Measurements from ENCODE around the genes RASD1, LLGL1 and TOP3A.

DNA sequence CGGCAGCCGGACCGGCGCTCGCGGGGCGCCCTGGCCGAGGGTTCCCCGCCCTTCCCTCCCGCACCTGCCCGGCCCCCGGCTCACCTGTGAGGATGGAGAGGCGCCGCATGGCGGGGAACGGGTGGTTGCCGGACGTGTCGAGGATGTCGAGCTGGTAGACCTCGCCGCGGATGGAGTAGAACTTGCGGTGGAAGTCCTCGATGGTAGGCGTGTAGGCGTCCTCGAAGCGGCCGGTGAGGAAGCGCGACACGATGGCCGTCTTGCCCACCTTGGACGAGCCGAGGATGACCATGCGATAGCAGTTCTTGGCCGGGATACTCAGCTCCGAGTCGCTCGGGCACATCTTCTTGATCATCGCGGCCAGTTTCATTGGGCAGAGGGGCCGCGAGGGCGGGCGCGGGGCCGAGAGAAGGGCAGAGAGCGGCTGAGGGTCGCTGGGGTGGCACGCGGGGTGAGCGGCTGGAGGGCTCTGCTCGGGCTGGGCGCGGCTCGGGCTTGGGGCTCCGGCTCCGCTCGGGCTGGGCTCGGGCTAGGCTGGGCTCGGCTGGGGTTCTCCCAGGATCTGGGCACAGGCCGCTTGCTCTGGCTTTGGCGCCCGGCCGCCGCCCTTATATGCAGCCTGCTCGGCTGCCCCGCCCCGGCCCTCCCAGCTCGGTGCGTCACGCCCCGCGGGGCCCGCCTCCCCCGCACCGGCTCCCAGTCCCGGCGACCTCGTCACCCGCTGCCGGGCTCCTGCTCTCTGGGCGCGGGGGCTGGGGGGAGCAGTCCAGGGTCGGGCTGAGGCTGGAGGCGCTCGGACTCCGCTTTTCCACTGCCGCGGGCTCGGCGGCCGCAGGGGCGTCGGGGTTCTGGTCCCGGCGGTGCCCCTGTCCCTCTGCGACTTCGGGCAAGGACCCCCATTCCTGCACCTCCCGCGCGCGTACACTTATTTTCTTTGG lies at the start of gene RASD1:
Gene RASD1 (minus strand): TSS at position 584 of the 938 bp plus-strand sequence.
- PRO-cap, result bidirectional peak, plus-strand start at position 764 of the sequence, minus-strand start at position 584 of the sequence
CAGE:
- cytosol, long polyA minus RNA, result no peak
- cytosol, long polyA plus RNA, result start-site peak on the minus strand centred at position 585 of the sequence, 7 bp wide, 92 and 96 reads in 2 replicates
- long polyA plus RNA, result no peak
- nucleus, long polyA minus RNA, result start-site peak on the minus strand centred at position 585 of the sequence, 7 bp wide, 35 reads
- nucleus, long polyA plus RNA, result start-site peak on the minus strand centred at position 586 of the sequence, 6 bp wide, 82 and 91 reads in 2 replicates

DNA sequence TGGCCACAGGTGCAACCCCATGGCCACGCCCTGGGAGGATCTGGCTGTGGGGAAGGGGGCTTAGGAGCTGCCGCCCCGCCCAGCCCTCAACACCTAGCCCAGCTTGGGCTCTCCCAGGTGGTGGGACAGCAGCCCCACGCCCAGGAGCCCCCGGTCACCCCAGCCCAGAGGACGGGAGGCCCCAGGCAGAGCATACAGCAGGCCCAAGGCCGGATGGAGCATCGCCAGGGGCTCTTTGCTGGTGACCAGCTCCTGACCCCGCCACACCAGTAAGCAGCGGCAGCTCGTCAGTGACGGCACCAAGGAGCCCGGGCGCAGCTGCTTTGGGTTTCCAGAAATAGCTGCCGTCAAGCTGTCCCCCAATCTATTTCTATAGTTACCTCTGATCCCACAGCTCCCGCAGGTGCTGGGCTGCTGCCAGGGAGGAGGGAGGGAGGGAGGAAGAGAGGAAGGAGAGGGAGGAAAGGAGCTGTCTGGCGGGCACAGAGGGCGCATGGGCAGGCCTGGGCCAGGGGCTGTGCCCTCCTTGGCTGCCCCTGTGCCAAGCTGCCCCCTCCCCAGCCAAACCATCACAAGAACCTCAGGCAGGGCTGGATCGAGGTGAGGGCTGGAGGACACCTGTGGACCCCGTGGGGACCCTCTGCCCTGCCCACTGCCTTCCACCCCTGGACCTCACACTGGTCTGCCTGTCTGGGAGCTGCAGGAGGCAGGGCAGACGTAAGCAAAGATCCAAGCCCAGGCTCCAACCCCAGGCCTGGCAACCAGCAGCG lies 10.8 kb upstream of the RASD1 start:
- PRO-cap, result no peak
CAGE:
- cytosol, long polyA minus RNA, result no peak
- cytosol, long polyA plus RNA, result no peak
- long polyA plus RNA, result no peak
- nucleus, long polyA minus RNA, result no peak
- nucleus, long polyA plus RNA, result no peak

DNA sequence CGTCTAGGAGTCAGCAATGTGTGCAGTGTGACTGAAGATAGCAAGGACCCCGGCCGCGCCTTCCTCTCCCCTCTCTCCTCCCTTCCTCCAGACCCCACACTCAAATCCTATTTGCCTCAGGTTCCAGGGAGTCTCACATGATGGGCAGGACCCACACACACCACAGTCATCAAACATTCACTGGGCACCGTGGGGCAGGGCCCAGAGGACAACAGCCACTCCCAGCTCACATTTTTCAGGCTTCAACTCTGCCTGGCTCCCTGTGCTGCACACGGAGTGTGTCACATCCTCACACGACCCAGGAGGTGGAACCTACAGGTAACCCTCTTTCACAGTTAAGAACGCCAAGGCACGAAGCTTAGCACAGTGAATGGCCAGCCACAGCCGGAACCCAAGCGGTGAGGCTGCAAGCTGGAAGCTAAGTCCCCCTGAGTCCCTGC lies 30.5 kb downstream of the PEMT start:
- PRO-cap, result no peak
CAGE:
- cytosol, long polyA minus RNA, result no peak
- cytosol, long polyA plus RNA, result no peak
- long polyA plus RNA, result no peak
- nucleus, long polyA minus RNA, result no peak
- nucleus, long polyA plus RNA, result no peak

GRCh38 chr17:17568670-17569130 lies 22.8 kb downstream of the PEMT start:
- PRO-cap, result no peak
CAGE:
- cytosol, long polyA minus RNA, result no peak
- cytosol, long polyA plus RNA, result no peak
- long polyA plus RNA, result no peak
- nucleus, long polyA minus RNA, result no peak
- nucleus, long polyA plus RNA, result no peak

- PRO-cap, result no peak
CAGE:
- cytosol, long polyA minus RNA, result no peak
- cytosol, long polyA plus RNA, result no peak
- long polyA plus RNA, result no peak
- nucleus, long polyA minus RNA, result no peak
- nucleus, long polyA plus RNA, result no peak
Observed at GRCh38 chr17:17690332-17690703, 9.1 kb downstream of the RAI1 start.

DNA sequence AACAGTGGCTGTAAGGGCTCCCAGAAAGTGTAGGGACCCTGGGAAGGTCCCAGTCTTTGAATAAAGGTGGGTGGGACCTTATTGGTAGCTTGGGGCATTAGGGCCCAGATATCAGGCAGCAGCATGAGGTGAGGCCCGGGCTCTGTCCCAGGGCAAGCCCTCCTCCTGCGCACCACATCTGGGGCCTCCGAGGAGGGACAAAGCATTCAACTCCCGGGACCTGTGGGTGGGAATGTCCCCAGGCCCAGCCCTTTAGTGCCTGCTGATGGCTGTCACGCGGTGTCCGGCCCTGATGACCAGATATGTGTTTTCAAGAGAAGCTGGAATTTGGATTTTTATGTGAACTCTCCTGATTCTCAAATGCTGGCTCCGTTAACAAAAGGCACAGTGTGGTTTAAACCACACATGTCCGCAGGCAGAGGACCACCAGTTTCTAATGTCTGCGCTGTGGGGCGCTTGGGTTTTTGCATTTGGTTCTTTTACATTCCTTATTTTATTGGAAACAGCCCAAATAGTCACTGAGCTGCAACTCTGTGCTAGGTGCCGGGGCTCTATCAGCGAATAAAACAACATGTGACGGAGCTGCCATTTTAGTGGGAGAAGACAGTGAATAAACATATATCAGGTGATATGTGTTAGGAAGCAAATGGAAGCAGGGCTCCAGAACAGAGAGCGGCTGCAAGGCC lies 30.5 kb downstream of the RAI1 start:
- PRO-cap, result no peak
CAGE:
- cytosol, long polyA minus RNA, result no peak
- cytosol, long polyA plus RNA, result no peak
- long polyA plus RNA, result no peak
- nucleus, long polyA minus RNA, result no peak
- nucleus, long polyA plus RNA, result no peak

DNA sequence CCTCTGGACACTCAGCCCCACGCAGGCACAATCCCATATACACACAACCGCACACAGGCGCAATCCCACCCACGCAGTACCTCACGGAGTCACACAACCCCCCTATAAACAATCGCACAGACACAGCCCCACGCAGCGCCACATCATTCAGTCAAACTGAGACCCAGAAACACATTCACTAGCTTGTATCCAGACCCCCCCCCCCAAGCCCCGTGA lies 41.8 kb downstream of the RAI1 start:
- PRO-cap, result no peak
CAGE:
- cytosol, long polyA minus RNA, result no peak
- cytosol, long polyA plus RNA, result no peak
- long polyA plus RNA, result no peak
- nucleus, long polyA minus RNA, result no peak
- nucleus, long polyA plus RNA, result no peak

- PRO-cap, result no peak
CAGE:
- cytosol, long polyA minus RNA, result no peak
- cytosol, long polyA plus RNA, result no peak
- long polyA plus RNA, result no peak
- nucleus, long polyA minus RNA, result no peak
- nucleus, long polyA plus RNA, result no peak
Observed at GRCh38 chr17:17749767-17750415, 68.6 kb downstream of the RAI1 start.

GRCh38 chr17:17752109-17753247 lies 71.2 kb downstream of the RAI1 start:
- PRO-cap, result bidirectional peak, plus-strand start at chr17:17752509, minus-strand start at chr17:17752186; unidirectional peak, plus-strand start at chr17:17752634
CAGE:
- cytosol, long polyA minus RNA, result no peak
- cytosol, long polyA plus RNA, result no peak
- long polyA plus RNA, result no peak
- nucleus, long polyA minus RNA, result no peak
- nucleus, long polyA plus RNA, result no peak

- PRO-cap, result no peak
CAGE:
- cytosol, long polyA minus RNA, result no peak
- cytosol, long polyA plus RNA, result no peak
- long polyA plus RNA, result no peak
- nucleus, long polyA minus RNA, result no peak
- nucleus, long polyA plus RNA, result no peak
Observed at GRCh38 chr17:17761566-17762207, 75.1 kb downstream of the SREBF1 start.

DNA sequence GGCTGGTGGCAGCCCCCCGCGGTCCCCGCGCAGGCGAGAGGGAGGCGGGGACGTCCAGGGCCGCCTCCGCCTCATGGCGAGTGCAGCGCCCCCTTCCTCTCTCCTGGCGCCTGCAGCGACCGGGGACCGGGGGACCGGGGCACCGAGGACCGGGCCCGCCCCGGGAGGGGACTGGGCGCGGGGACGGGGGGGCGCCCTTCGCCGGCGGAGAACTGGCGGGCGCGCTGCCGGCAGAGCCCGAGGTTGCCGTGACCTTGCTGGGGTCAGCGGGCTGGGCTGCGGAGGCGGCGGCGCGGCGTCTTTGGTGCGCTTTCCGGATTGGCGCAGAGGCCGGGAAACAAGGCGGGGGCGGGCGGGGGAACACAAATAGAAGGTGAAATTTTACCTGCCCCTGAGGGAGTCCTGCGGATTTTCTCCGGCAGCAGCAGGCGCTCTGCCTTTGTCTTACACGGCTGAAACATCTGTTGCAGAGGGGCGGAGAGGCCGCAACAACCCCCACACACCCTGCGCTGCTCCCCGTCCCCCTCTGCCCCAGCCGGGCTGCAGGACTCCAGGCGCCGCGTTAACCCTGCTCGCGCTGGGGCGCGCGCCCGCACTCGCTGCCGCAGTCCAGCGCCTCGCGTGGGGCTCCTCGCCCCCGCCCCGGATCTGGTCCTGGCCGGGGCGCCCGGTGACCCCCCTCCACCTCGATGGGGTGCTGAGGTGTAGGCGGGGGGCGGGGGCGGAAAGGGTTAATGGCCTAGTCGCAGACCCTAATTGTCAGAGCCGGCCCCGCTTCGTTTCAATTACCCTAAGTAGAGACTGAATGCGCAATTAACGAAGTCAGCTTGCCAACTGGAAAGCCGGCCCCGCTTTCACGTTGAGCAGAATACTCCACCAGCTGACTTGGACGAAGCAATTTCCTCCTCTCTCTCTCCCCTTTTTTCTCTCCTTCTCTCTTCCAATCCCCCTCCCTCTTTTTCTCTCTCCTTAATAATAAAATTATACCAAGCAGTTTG lies 53.4 kb downstream of the SREBF1 start:
- PRO-cap, result no peak
CAGE:
- cytosol, long polyA minus RNA, result no peak
- cytosol, long polyA plus RNA, result no peak
- long polyA plus RNA, result no peak
- nucleus, long polyA minus RNA, result no peak
- nucleus, long polyA plus RNA, result no peak

GRCh38 chr17:17815617-17816051 lies 21.2 kb downstream of the SREBF1 start:
- PRO-cap, result no peak
CAGE:
- cytosol, long polyA minus RNA, result no peak
- cytosol, long polyA plus RNA, result no peak
- long polyA plus RNA, result no peak
- nucleus, long polyA minus RNA, result no peak
- nucleus, long polyA plus RNA, result no peak

GRCh38 chr17:17827227-17827795 lies 9.5 kb downstream of the SREBF1 start:
- PRO-cap, result no peak
CAGE:
- cytosol, long polyA minus RNA, result no peak
- cytosol, long polyA plus RNA, result no peak
- long polyA plus RNA, result no peak
- nucleus, long polyA minus RNA, result no peak
- nucleus, long polyA plus RNA, result no peak

- PRO-cap, result unidirectional peak, plus-strand start at chr17:17928879
CAGE:
- cytosol, long polyA minus RNA, result no peak
- cytosol, long polyA plus RNA, result no peak
- long polyA plus RNA, result no peak
- nucleus, long polyA minus RNA, result no peak
- nucleus, long polyA plus RNA, result no peak
Observed at GRCh38 chr17:17928767-17929361, 43.3 kb downstream of the TOM1L2 start.

DNA sequence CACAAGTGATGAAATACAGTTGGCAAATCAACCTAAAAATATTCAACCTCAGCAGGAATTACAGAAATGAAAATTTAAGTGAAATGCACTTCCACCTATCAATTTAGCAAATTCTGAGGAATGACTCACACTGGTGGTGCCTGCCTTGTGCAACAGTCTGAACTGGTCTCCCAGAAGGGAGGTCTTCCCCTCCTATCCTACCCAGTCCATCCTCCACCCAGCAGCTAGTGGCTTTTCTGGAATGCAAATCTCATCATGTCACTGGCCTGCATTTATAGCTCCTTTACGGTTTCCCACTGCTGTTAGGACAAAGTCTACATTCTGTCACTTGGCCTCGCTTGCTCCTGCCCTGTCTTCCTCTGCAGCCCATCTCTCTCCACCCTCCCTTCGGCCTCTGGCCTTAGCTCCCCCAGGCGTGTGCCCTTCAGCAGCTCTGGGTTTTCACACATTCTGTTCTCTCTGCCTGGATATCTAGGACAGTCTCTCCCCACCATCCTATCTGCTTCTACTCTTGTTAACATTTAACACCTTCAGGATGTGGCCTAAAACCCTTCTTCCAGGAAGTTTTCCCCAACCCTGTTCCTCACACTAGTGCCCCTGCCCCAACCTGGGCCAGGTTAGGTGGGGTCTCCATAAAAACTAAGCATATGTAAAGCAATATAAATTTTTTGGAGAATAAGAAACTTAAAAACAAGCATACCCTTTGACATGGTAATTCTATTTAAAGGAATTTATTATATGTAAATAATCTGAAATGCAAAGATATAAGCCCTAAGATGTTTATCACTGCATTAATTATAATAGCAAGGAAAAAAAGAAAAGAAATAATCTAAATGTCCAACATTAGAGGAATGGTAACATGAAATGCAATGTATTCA lies 36.2 kb downstream of the TOM1L2 start:
- PRO-cap, result no peak
CAGE:
- cytosol, long polyA minus RNA, result no peak
- cytosol, long polyA plus RNA, result no peak
- long polyA plus RNA, result no peak
- nucleus, long polyA minus RNA, result no peak
- nucleus, long polyA plus RNA, result no peak

DNA sequence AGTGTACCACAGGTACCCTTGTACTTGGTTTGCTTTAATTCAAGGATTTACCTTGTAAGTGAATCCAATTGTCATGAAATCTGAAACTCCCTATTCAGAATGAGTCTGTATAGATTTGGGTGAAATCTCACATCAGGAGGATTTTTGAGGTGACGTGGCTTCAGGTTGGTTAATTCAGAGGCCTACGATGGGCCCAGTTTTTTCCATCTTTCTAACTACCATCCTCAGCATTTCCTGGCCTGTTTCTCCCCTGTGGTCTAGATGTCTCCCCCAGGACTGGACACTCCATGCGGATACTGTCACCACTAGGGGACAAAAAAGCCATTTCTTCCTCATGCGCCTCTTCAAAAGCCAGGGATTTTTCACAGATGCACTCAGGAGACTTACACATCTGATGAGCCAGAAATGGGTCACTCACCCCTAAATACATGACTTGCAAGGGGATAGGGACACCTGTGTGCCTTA lies 4.7 kb downstream of the GID4 start:
- PRO-cap, result no peak
CAGE:
- cytosol, long polyA minus RNA, result no peak
- cytosol, long polyA plus RNA, result no peak
- long polyA plus RNA, result no peak
- nucleus, long polyA minus RNA, result no peak
- nucleus, long polyA plus RNA, result no peak

DNA sequence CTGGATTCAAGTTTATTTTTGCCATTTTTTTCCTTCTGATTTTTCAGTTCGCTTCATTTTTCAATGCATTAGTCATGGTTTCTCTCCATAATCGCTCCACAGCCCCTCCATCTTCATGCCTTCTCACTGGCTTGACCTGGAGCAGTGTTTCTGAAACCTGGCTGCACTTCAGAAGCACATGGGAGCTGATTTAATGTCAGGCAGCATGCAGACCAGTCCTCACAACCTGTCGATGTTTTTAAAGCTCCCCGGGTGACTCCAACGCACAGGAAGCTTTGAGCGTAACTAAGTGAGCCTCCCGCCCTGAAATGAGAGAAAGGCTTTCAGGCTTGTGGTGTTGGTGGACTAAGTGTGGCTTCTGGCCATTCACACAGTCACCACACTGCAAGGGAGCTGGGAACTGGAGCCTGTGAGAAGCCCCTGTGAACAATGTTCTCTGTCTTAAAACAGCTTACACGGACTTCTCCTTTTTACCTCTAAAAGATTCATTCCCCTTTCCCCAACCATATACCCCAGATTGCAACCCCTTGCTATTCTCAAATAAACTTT lies 16.8 kb upstream of the DRG2 start:
- PRO-cap, result no peak
CAGE:
- cytosol, long polyA minus RNA, result no peak
- cytosol, long polyA plus RNA, result no peak
- long polyA plus RNA, result no peak
- nucleus, long polyA minus RNA, result no peak
- nucleus, long polyA plus RNA, result no peak

- PRO-cap, result no peak
CAGE:
- cytosol, long polyA minus RNA, result no peak
- cytosol, long polyA plus RNA, result no peak
- long polyA plus RNA, result no peak
- nucleus, long polyA minus RNA, result no peak
- nucleus, long polyA plus RNA, result no peak
Observed at GRCh38 chr17:18101653-18102462, 6.7 kb upstream of the MYO15A start.

DNA sequence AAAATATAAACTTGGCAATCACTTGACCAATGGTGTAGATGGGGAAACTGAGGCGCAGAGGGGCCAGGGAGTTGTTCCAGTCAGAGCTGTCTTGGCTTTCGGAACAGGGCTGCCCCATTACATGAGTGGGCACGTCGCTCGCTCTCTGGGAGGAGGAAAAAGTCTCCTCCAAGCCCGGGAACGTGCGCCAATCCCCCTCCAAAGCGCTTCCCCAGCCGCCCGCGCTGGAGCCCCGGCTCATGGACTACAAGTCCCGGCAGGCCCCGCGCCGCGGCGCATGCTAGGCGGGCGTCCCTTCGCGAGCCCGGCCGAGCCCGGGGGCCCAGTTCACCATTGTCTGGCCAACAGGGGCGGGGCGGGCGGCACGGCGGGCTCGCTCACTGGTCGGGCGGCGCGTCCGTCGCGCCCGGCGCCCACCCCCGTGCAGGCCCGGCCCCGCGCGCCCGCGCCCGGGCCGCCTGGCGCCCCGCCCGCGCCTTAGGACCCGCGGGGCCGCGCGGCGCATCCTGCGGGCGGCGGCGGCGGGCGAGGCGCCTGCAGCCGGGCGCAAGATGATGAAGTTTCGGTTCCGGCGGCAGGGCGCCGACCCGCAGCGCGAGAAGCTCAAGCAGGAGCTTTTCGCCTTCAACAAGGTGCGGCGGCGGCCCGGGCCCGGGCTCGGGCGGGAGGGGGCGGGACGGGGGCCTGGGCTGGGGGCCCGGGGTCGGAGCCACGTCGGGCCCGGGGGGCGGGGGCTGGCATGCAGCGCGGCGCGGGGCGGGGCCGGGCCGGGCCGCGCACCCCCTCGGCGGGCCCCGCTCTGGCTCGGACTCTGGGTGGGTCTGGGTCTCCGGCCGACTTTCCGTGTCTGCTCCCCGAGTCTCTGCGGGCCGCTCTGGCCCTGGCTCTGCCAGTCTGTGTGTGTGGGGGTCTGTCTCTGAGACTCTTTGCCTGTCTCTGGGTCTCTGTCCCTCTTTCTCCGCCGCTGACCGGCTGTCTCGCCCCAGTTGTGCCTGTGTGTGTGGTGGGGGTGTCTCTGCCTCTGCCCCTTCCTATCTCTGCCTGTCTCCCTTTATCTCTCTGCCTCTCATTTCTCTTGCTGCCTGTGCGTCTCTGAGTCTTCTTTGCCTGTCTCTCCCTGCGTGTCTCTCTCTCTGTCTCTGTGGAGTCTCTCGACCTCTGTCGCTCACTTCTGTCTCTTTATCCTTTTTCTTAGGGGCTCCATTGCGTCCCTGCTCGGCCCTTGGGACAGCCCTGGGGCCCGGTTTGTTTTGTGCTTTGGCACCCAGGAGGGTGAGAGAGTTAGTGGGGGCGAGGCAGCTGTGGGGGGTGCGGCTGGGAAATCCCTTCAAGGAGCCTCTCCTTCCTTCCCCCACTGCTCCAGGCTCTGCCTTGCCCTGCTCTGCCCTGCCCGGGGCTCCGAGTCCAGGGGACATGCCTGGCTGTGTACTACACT lies at the start of gene LLGL1:
Gene LLGL1 (plus strand): TSS at position 504 of the 1,435 bp plus-strand sequence.
- PRO-cap, result bidirectional peak, plus-strand start at position 504 of the sequence, minus-strand start at position 223 of the sequence; bidirectional peak, plus-strand start at position 807 of the sequence, minus-strand start at position 656 of the sequence
CAGE:
- cytosol, long polyA minus RNA, result start-site peak on the plus strand centred at position 485 of the sequence, 10 bp wide, 13 reads
- cytosol, long polyA plus RNA, result start-site peak on the plus strand centred at position 502 of the sequence, 45 bp wide, 15 and 22 reads in 2 replicates
- long polyA plus RNA, result start-site peak on the plus strand centred at position 527 of the sequence, 117 bp wide, 67 and 69 reads in 2 replicates
- nucleus, long polyA minus RNA, result start-site peak on the plus strand centred at position 500 of the sequence, 11 bp wide, 71 reads; start-site peak on the plus strand centred at position 561 of the sequence, 9 bp wide, 20 reads
- nucleus, long polyA plus RNA, result start-site peak on the plus strand centred at position 526 of the sequence, 79 bp wide, 19 and 83 reads in 2 replicates

GRCh38 chr17:18314417-18315136 lies at the start of gene TOP3A:
Gene TOP3A (minus strand): TSS chr17:18314994.
- PRO-cap, result bidirectional peak, plus-strand start at chr17:18315293, minus-strand start at chr17:18314963
CAGE:
- cytosol, long polyA minus RNA, result start-site peak on the minus strand at chr17:18314927-18314986, 99 reads
- cytosol, long polyA plus RNA, result start-site peak on the minus strand at chr17:18314929-18314998, 315 and 226 reads in 2 replicates
- long polyA plus RNA, result start-site peak on the minus strand at chr17:18314930-18314998, 232 and 598 reads in 2 replicates
- nucleus, long polyA minus RNA, result start-site peak on the minus strand at chr17:18314929-18314975, 712 reads
- nucleus, long polyA plus RNA, result start-site peak on the minus strand at chr17:18314931-18314991, 198 and 376 reads in 2 replicates